Progenitor cell of endocrine pancreas (in vitro differentiated cells): Measurements from ENCODE around the gene UMAD1.

- PRO-cap: no peak
These were observed 44.1 kb downstream of the FSCN1 start for GRCh38 chr7:5636285-5637521.

- PRO-cap: no peak
These were observed 69.2 kb downstream of the FSCN1 start for GRCh38 chr7:5661489-5662487.

GRCh38 chr7:5675955-5676787 lies 83.6 kb downstream of the FSCN1 start:
- PRO-cap: no peak

DNA sequence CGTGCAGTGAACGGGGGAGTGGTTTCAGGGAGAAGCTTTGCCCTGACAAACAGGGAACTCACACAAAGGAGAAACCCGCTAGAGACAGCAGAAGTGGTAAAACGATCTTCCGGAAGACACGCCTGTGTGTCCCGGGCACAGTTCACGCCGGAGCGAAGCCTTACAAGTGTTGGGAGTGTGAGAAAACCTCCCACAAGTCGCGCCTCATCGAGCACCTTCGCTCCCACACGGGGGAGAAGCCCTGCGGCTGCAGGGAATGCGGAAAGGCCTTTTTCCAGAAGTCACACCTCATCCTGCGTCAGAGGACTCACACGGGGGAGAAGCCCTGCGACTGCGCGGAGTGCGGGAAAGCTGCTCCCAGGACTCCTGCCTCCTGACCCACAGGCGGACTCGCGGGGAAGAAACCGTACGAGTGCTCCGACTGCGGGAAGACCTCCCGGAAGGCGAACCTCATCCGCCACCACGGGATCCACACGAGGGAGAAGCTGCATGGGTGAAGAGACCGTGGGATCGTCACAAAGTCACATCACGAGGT lies 33.3 kb upstream of the OCM start:
- PRO-cap: no peak

GRCh38 chr7:6055345-6055734 lies 3.6 kb downstream of the EIF2AK1 start:
- PRO-cap: no peak

DNA sequence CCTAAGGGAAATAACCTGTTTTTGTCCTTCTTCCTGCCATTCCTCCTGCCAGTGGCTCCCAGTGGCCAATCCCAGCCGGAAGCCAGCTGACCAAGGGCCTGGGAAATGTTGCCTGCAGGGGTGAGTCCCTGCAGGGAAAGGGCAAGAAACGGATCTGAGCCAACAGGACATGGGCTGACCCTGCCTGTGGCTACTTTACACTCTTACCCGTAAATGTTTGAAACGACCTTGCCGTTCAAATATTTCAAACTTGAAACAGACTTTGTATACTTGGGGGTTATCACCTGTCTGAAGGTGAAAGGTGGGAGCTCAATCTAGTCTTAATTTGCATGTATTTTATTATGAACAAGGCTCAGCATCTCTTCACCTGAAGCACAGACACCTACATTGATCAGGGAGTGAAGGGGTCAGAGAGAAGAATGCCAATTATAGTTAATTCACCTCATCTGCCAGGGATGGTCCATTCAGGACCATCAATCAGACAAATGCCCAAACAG lies 3.3 kb downstream of the CYTH3 start:
- PRO-cap: no peak

GRCh38 chr7:6476608-6477631 lies 7.0 kb downstream of the KDELR2 start:
- PRO-cap: no peak

- PRO-cap: no peak
These were observed 20.2 kb downstream of the GRID2IP start for GRCh38 chr7:6531074-6531527.

GRCh38 chr7:6639792-6640997 lies 3.1 kb downstream of the ZNF316 start:
- PRO-cap: no peak

DNA sequence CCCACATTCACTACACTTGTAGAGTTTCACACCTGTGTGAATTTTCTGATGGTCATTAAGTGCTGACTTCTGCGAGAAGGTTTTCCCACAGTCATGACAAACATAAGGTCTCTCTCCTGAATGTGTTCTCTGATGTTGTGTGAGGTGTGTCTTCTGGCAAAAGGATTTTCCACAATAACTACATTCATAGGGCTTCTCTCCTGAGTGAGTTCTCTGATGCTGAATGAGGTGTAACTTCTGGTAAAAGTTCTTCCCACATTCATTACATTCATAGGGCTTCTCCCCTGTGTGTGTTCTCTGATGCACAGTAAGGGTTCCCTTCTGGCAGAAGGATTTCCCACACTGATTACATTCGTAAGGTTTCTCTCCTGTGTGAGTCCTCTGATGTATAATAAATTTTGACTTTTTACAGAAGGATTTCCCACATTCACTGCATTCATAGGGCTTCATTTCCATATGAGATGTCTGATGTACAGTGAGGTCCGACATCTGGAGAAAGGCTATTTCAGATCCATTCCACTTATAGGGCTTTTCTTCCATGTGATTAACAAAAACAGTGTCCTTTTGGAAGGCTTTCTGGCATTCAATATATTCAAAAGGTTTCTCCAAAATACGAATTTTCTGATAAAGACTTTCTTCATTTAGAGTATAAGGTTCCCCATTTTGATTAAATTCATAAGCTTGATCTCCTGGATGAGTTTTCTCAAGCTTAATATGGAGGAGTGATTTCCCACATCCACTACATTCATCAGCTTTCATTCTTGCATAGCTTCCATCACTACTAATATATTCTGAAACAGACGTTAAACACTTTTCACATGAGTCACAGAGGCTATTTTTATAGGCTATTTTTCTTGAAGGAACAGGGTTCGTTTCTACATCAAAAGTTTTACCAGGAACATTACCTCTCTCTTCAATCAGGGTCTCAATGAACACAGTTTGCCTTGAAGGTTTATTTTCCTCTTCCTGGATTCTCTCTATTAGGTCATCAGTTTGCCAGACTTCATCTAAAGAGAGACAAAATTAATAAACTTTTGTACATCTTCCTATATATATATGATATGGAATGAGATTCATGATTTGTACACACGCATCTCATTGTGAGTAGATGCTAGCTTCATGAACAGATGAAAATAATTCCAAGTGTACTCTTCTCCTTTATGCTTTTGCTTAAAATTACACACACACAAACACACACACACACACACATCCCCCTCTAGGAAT lies 14.6 kb downstream of the ZNF12 start:
- PRO-cap: no peak

GRCh38 chr7:6697182-6697977 lies 9.4 kb downstream of the ZNF12 start:
- PRO-cap: no peak

- PRO-cap: unidirectional peak, minus-strand start at chr7:6855861
These were observed 29.6 kb upstream of the CCZ1B start for GRCh38 chr7:6855513-6856193.

DNA sequence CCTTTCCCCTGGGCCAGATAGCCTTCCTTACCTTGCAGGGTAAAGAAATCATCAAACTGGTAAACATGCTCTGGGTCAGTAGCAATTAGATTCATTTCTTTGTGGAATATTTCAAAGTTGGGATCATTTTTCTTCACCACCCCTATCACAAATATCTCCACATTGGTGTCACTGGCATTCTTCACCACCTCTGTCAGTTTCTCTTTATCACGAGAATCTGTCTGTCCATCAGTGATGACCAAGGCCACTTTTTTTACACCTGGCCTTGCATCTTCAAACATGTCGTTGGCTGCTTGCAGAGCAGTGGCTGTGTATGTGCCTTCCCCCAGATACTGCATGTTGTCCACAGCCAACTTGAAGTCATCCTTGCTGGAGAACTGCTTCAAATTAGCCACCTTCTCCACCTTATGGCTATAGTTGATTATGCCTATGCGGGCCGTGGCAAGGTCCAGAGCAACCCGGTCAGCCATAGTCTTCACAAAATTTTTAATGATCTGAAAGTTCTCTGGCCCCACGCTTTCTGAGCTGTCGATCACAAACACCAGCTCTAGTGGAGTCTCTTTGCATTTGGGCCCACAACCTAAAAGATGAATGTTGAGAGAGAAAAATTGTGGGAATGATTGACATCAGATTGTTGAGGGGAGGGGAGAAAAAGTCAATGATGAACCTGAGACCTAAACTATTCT lies 162.6 kb downstream of the COL28A1 start:
- PRO-cap: no peak

GRCh38 chr7:7568982-7569418 lies 2.3 kb downstream of the MIOS start:
- PRO-cap: no peak

- PRO-cap: bidirectional peak, plus-strand start at chr7:7640909, minus-strand start at chr7:7640463; bidirectional peak, plus-strand start at chr7:7640954, minus-strand start at chr7:7640987
These were observed at the start of gene UMAD1 for GRCh38 chr7:7640552-7641435. Gene UMAD1, plus strand, starts transcription at chr7:7640752.

DNA sequence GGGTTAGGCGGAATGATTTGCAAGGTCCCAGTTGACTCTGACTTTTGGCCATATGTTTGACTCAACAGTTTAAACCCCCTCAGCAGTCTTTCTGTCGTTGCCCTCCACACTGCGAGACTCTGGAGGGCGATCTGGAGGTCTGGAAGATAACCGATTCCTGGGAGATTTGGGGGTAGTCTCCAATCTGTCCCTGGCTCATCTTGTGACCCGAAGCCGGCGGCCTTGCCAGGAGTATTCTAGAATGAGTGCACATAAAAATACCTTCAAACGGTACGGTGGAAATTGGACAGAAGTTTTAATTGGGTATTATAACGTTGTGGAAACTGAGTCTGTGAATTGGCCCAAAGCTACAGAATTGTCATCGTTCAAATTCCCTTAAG lies 874 bp downstream of the UMAD1 start:
- PRO-cap: no peak

- PRO-cap: no peak
These were observed 111.7 kb upstream of the RPA3 start for GRCh38 chr7:7830020-7830593.

GRCh38 chr7:7970244-7970510 lies 1.6 kb downstream of the GLCCI1 start:
- PRO-cap: unidirectional peak, minus-strand start at chr7:7970326

DNA sequence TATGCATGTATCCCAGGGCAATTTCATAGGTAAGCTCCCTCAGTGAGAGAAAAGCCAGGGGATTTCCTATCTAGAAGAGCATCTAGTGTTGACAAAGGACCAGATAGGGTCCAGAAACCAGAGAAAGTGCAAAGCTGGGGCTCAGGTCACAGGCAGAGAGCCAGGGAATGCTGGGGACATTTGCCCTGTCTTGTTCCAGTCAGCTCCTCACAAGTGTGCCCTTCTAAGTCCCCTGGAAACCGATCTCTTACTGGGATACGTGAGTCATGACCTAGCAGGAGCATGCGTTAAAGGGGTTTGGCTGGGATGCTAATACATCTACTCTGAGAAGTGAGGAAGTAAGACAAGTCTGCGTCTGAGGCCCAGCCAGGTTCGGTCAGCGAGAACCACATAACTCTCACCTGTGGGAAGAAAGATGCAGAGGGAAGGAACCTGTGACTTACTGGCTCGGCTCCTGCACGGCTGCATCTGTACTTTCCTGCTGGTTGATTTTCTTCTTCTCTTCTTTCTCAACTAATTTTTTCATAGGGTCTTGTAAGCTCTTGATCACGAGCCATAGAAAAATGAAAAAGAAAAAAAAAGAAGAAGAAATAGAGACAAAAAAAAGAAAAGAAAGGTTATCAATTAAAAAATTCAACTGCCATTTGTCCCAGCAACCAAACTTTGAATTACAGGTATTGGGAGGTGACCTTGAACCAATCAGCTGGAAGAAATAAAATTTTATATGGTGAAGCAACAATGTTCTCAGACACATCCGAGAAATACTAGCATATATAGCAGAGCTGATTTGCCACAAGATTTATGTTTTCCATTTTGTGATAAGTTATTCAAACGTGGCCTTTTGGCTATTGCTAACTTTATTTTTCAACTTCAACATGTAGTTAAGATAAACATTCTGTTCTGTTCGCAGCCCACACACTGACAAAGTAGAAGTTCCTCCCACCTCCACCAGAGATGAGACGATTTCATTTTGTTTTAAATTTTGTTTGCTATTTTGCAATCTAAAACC lies 118.2 kb downstream of the ICA1 start:
- PRO-cap: no peak

DNA sequence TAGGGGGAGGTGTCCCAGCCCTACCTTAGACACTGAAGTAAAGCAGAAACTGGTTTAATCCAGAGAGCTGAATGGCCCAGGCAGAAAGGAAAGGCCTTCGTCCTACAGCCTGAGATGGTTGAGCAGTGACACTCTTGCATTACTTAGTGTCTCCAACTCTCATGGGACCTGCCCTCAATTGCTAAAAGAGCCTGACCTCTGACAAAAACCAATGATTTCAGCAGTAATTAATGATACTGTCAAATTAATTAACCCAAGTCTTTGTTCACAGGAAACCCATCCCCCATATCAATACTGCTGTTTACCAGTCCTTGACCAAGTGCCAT lies 48.6 kb downstream of the ICA1 start:
- PRO-cap: no peak